Measurements from ENCODE around the gene CCDC96.

DNA sequence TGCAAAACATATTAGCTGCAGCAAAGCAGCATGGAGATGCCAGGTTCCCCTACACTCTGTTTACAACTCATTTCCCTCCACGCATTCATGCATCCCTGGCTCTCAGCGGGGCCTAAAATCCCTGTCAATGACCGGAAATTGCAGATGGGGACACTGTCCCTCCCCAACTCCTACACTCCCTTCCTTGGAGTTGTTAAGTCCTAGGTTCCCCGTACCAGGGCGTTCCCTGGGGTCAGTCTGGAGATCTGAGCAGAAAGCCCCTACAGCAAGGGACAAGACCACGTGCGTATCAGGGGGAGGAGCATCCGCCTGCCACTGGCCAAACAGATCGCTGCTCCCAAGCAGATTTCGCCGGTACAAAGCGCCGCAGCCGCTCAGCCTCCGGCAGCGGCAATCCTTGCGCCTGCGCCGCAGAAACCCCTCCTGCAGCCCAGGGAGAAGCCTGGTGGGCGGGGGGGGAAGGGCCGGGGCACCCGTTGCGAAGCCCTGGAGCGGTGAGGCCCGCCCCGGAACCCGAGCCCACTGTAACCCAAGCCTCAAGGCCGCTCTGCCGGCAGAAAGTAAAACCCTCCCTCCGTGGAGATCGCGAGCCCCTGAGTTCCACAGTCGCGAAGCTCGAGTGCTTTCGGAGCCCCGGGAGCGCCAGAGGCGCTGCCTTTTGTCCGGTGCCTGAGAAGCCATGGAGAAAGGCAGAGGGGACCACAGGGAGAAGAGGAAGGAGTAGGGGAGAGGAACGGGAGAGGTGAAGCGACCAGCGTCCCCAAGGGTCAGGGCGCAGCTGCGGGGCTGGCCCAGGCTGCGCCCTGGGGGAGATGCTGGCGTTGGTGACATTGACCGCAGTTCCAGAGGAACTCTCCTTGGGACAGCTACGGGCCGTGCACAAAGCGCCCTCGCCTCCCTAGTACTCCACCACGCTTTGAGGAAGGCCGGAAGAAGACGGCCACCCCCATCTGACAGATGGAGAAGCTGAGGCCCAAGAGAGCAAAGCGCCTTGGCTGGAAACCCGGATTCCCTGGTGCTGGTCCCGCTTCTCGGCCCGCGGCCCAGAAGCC lies 2.6 kb downstream of the CRMP1 start:
- PRO-cap: unidirectional peak, plus-strand start at position 344 of the sequence

DNA sequence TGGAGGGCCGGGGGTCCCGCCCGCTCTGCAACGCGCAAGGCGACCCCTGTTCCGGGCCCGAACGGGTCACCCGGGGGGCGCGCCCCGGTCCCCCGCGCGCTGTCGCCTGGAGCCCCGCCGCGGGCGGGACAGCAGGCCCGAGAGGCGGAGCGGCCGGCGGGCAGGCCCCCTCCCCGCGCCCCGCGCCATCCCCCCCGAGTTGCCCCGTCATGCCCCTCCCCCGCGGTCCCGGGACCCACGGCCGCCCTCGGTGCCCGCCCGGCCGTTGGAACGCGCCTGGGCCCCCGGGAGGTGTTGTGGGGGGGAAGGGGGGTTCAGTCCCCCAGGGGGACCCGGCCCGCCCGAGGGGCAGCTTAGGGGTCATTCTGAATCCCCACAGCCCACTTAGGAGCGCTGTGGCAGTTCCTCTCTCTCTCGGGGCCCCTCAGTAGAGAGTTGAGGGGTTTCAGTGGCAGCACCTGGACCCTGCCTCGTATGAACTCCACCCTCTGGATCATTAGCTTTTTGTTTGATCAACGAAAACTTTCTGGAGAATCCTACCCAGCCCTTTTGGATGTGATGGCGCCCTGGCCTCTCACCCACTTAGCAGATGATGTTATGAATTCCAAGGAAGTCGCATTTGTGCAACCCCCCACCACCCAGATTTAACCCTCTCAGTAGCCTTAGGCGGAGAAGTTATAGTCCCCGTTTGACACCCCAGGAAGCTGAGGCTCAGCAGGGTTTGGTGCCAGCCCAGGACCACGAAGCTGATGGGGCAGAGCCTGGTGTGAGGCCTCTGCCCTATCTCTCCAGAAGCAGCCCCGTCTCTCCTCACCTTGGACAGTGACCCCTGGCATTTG lies 738 bp downstream of the WFS1 start:
- PRO-cap: no peak

GRCh38 chr4:6692800-6693183 lies 886 bp upstream of the S100P start:
- PRO-cap: no peak

- PRO-cap: bidirectional peak, plus-strand start at chr4:6855893, minus-strand start at chr4:6855759
Observed at GRCh38 chr4:6855494-6856016, 54.1 kb upstream of the TBC1D14 start.

DNA sequence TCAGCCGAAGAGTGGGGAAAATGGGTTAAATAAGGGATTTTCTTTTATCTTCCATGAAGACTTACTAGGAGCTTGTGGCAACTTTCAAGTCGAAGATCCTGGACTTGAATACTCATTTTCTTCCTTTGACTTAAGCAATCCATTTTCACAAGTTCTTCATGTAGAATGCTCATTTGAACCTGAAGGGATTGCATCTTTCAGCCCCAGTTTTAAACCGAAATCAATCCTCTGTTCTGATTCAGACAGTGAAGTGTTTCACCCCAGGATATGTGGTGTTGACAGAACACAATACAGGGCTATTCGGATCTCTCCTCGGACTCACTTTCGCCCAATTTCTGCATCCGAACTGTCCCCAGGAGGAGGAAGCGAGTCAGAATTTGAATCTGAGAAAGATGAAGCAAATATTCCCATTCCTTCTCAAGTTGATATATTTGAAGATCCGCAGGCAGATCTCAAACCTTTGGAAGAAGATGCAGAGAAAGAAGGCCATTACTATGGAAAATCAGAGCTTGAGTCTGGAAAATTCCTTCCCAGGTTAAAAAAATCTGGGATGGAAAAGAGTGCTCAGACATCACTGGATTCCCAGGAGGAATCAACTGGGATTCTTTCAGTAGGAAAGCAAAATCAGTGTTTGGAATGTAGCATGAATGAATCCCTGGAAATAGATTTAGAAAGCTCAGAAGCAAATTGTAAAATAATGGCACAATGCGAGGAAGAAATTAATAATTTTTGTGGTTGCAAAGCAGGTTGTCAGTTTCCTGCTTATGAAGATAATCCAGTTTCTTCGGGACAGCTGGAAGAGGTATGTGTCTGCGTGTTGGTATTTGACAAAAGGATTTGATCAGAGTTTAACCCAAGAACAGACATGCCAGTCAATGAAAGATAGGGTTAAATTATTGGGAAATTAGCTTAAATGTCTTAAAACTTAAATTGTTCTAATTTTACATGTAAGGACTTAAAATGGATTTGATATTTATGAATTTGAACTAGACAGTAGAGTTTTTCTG lies 45.9 kb upstream of the TBC1D14 start:
- PRO-cap: no peak

- PRO-cap: no peak
Observed at GRCh38 chr4:6972535-6973379, 63.1 kb downstream of the TBC1D14 start.

DNA sequence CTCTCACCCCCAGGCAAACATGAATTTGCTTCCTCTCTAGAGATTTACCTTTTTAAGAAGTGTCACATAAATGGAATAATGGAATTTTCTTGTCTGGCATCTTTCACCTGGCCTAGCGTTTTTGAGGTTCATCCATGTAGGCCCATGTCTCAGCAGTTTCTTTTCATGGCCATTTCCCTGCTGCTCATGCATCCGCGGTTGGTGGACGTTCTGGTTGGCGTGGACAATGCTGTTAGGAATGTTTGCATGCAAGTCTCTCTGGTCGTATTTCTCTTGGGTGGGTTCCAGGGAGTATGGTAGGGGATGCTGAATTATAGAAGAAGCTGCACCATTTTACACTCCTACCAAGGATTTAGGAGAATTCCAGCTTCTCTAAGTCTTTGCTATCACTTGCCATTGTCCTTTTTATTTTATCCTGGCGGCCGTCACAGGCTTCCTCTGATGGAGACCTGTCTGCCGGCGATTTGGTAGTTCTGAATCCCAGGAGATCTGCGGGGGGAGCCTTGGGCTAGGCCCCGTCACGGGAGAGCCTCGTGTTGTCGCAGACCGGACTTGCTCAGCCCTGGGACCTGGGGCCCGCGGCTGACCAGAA lies 56.6 kb downstream of the CCDC96 start:
- PRO-cap: bidirectional peak, plus-strand start at position 544 of the sequence, minus-strand start at position 375 of the sequence

GRCh38 chr4:7042208-7043148 lies at the start of gene CCDC96:
Gene CCDC96, minus strand, starts transcription at chr4:7043001.
- PRO-cap: unidirectional peak, minus-strand start at chr4:7042497; bidirectional peak, plus-strand start at chr4:7043324, minus-strand start at chr4:7043064

- PRO-cap: no peak
Observed at GRCh38 chr4:7124937-7125626, 57.2 kb upstream of the GRPEL1 start.

DNA sequence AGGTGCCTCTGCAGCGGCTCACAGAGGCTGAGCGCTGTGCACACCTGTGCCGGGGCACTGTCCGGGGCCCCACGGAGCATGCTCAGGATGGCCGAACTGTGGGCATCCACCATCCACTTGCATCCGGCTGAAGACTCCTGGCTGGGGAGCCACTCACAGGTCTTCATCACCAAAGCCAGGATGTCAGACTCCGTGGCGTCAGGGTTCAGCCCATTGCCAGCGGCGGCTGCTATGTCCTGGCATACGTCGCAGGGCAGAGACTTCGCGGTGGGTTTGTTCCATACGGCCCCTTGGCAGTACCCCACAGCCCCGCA lies 333 bp downstream of the PSAPL1 start:
- PRO-cap: no peak

DNA sequence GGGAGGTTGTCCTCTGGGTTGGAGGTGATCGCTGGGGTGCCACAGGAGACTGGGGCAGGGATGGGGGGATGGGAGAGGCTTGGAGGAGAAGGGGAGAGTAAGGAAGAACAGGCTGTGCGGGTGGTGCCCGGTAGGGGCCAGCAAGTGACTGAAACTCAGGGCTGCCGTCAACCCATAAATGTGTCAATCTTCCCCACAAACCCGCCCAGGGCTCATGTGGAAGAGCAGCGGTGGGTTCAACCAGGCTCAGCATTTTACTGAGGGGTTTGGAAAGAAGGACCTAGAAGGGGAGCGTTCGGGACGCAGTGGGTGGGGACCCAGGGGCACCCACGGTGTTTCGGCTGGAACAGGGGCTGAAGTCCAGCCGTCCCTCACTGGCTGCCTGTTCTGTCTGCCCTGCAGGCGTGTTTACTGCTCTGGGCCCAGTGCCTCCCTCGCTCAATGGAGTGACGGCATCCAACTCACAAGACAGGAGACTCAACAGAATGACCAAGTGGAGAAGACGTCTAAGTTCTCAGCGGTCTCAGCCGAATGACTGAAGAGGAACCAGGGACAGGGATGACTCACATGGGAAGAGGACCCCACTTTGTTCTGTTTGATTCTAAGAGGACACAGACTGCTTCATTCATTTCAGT lies 167.7 kb downstream of the AFAP1 start:
- PRO-cap: no peak

- PRO-cap: no peak
Observed at GRCh38 chr4:7807118-7807911, 132.3 kb downstream of the AFAP1 start.

GRCh38 chr4:7861111-7861939 lies 78.3 kb downstream of the AFAP1 start:
- PRO-cap: no peak

GRCh38 chr4:7872182-7872647 lies 67.4 kb downstream of the AFAP1 start:
- PRO-cap: no peak

GRCh38 chr4:7967916-7968397 lies 28.3 kb upstream of the AFAP1 start:
- PRO-cap: bidirectional peak, plus-strand start at chr4:7968176, minus-strand start at chr4:7968049

DNA sequence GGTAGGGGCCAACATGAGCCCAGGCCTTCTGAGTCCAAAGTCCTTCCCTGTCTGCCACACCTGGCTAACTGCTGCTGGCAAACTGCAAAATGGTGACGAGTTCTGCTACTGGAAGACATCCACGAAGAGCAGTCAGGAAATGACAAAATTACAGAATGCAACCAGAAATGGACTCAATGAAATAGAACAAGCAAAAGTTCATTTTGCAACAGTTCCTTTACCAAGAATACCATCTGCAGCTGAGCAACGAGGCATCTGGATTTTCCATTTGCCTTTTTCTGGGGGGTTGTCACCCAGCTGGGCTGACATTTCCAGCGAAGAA lies 70.2 kb upstream of the AFAP1 start:
- PRO-cap: no peak

GRCh38 chr4:8069961-8071121 lies 88.3 kb downstream of the ABLIM2 start:
- PRO-cap: no peak

DNA sequence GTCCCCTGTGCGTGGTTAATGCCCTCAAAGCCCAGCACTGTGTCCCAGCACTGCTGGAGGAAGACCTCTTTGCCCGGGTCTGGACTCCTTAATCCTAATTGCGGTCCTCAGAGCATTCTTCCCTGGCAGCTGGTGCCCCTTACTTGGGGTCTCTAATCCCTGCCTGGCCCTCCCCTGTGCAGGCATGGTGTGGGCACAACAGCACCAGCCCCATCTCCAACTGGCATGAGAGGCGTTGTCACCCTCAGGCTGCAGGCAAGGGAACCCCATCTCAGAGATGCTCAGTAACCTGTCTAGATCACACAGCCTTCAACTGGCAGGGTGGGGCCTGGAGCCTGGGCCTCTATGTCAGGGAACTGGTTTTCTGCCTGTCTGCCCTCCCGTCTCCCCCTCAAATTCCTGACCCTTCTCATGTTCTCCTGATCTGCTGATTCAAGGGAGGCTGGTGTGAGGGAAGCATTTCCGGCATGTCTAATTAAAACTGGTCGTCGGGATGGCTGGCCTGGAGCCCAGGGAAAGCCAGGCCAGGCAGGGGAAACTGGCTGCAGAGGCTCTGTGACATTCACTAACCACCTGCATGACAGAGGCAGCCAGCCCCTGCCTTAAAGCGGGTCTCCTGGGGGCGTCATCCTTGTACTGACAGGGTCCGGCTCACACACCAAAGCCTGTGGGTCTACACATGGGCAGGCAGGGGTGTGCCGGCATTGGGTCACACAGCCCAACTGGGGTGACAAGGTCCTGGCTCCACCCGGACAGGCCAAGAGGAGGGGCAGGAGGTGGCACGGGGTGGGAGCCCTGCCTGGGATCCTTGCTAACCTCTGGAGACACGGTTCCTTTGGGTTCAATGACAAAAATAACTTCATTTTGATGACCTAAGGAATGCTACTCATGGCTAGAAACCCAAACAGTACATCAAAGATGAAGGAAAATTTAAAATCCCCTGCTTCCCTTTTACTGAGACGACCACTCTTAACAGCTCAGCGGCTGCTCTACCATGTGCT lies 35.3 kb downstream of the ABLIM2 start:
- PRO-cap: no peak

DNA sequence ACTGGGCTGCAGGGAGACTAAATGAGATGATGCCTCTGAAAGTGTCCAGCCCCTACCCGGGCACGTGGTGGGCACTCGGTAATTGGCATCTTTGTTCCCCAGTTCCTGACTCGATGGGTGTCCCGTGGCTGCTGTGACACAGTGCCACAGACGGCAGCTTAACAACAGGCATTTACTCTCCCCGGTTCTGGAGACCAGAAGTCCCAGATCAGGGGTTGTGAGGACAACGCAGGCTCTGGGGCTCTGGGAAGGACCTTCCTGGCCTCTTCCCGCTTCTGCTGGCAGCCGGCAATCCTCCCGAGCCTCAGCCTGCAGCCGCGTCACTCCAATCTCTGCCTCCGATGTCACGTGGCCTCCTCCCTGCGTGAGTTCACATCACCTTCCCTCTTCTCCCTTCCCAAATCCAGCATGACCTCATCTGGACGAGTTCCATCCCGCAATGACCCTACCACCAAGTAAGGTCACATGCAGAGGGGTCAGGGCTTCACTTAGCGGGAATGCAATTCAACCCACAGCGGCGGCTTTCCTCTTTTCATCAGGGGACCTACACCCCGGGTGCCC lies 25.7 kb downstream of the ABLIM2 start:
- PRO-cap: no peak

DNA sequence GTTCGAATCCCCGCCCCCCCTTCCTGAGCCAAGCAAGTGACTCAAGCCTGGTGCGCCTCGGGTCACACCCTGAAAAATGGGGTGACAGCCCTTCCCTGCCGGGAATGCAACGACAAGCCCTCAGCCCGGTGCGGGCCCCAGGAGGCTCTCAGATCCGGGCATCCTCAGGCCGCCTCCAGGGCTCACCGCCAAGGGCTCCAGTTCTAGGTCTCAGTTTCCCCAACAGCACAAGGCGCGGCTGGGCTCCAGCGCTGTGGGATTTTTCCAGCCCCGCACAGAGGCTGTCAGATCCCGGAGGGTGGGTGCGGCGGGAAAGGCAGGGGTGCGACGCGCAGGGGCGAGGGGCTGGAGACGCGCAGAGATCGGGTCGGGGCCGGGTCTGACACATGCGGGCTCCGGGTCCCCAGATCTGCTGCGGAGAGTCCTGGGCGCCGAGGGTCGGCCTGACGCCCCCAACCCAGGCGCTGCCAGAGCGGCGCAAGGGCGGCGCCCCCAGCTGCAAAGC lies 792 bp downstream of the ABLIM2 start:
- PRO-cap: no peak